ENCODE data around the genes MKLN1, AKR1B1 and BPGM.

DNA sequence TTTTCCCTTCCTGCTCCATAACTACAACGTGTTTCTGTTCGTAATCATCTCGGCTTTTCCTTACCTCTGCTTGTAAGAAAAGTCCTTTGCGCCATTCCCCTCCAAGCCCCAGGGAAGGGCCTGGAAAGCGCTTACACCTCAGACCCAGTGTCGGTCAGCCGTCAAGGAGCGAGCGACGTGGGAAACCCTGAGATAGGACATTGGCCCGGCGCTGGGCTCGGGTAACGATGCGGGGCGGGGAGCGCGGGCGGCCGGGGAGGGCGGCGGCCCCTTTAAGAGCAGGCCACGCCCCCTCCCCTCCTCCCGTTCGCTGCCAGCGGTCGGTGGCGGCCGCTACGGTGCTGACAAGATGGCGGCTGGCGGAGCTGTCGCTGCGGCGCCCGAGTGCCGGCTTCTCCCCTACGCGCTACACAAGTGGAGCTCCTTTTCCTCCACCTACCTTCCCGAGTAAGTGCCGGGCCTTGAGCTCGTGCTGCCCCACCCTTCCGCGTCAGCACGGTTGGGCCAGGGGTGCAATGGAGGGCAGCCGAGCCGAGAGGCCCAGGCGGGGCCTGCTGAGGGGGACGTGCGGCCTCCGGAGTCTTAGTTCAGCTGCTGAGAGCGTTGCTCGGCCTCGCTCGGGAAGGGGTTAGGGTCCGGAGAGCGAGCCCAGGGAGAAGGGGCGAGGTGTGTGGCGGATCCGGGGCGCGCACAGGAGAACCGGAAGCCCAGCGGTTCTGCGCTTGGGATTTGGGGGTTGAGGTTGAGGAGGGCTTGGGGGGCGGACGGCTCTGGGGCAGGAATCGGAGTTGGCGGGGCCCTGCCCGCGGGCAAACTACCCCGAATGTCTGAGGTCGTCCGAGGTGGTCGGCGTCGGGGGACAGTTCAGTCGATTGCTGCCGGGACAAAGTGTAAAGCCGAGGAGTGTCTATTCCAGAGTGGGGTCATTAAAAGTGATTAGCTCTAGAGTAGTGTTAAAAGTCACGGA is at the start of gene MKLN1:
TSS of gene MKLN1 (plus strand) at position 326 of the 967 bp plus-strand sequence.
- RRBS, result 3% methylated on average over 25 of the region's 81 CpGs

- RRBS, result 18% methylated on average over 1 of the region's 8 CpGs
Observed at GRCh38 chr7:131328518-131328916, 841 bp downstream of the MKLN1 start.

DNA sequence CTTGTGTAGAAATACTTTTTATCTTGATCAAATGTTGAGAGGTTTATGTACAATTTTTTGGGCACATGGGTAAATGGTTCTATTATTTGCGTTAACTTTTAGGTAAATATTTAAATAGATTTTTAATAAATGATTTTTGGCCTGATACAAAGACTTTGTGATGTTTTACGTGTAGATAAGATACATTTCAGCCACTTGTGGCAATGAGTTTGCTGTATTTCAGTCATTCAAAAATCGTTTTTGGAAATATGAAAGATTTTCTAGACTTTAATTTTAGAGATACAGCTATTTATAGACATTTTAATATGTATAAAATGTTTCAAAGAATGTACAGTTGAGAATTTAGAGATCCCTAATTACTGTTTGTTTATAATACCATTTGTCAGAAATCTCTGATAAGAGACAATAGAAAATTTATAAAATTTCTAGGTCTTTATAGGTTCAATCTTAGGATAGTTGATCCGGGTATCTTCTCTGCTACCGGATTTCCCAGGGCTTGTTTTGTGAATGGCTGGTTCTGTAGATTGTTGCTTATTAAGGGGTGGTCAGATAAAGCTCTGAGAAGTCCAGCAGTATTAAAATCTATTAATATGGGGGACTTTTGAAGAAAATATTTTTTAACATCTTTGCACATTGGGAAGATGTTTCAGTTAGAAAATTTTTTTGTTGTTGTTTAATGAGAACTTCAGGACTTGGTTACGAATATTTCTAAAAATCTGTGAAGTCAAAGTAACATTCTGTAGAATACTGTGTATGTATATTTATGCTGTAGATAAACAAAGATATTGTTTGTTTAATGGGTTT is 7.1 kb downstream of the MKLN1 start:
- RRBS, result no CpG with 5 or more reads among the region's 6 CpGs

- RRBS, result no CpG with 5 or more reads among the region's 3 CpGs
Observed at GRCh38 chr7:131529187-131529633, 27.2 kb downstream of the PODXL start.

- RRBS, result no CpG with 5 or more reads among the region's 14 CpGs
Observed at GRCh38 chr7:131538198-131538931, 18.1 kb downstream of the PODXL start.

DNA sequence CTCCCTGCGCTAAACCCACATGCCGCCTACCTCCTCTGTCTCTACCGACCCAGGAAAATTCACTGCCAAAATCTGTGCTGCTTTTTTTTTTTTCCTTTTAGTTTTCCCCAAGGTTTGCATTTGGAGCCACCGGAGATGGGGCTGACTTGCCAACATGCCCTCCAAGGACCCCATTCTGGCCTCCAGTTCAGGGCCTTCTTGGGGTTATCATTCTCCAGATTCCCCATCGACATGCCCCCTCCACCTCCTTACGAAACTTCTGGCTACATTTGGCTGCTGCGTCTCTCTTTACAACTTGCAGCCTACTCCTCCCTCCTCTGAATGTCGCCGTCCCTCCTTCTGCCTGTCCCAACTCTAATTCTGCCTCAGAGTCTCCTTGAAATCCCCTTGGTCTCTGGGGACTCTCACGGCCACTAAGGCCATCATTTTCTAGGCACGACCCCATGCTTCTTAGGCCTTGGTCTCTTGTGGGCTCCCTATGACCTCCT is 72.2 kb upstream of the PODXL start:
- RRBS, result no CpG with 5 or more reads among the region's 11 CpGs

DNA sequence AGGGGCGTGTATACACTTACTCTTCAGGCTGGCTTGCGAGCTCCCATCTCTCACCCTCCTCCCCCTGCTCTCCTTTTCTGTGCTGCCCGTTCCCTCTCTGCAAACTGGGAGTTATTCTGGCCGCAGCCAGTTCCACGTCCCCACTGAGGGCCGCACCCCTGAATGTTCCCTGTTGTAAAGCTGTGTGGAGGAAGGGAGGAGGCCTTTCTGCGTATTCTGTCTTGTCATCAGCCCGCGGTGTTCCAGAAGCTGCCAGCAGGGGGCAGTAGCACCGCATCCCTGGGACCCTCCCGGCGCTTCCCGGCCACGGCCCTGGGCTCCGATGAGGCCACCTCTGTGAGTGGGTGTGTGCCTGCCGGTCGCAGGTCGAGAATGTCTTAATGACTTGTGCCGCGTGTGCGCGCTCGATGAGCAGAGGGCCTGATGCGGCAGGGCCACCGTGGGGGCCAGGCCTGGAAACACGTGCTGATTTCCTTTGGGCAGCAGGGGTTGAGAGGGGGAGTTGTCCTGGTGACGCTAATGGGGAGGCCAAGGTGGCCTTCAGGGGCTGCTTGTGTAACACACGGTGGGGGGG is 135.6 kb upstream of the PODXL start:
- RRBS, result 4% methylated on average over 4 of the region's 28 CpGs

- RRBS, result 13% methylated on average over 16 of the region's 41 CpGs
Observed at GRCh38 chr7:131945400-131945940, 389.0 kb upstream of the PODXL start.

GRCh38 chr7:132688007-132688450 is 111.8 kb upstream of the PLXNA4 start:
- RRBS, result no CpG with 5 or more reads among the region's 4 CpGs

- RRBS, result no CpG with 5 or more reads among the region's 9 CpGs
Observed at GRCh38 chr7:132734069-132734325, 157.7 kb upstream of the PLXNA4 start.

DNA sequence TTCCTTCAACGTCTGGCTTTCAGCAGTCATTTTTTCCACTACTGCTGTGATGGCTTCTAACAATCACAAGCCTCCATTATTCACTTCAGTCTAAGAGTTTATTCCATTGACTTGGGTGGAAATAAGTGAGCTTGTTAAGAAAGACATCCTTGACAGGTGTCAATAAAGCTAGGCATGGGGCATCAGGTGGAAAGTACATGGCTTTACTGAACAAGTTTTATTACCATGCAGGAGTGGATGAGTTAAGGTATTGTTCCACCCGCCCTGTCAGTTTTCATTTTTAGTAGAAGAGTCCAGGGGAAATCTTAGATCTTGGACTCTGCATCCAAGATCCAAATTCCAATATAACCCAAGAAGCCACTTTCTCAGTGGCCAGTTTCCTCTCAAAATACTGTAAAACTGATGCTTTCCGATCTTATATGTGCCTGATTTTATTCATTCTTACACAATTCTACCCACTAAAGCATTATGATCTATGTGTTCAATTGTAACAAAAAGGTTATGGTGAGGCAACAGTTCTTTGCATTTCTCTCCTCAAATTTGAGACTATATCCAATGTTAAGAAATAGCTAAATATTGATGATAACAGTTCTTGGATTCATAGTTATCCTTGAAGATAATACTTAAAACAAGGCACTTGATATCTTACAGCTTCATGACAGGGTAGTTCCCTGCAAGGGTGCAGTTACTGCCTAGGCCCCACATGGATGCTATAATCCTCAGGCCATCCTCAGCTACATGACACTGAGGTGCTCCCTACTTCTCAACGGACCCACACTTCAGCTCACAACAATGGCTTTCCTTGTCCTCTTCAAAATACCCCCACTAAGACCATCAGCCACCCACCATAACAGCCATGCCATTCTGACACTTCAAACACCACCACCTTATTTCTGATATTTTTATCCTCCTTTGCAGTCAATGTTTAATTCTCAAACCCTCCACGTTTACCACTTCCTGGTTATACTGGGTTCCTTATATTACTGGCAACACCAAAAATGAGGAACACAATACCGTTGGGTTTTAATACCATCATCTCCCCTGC is 140.9 kb downstream of the CHCHD3 start:
- RRBS, result no CpG with 5 or more reads among the region's 6 CpGs

DNA sequence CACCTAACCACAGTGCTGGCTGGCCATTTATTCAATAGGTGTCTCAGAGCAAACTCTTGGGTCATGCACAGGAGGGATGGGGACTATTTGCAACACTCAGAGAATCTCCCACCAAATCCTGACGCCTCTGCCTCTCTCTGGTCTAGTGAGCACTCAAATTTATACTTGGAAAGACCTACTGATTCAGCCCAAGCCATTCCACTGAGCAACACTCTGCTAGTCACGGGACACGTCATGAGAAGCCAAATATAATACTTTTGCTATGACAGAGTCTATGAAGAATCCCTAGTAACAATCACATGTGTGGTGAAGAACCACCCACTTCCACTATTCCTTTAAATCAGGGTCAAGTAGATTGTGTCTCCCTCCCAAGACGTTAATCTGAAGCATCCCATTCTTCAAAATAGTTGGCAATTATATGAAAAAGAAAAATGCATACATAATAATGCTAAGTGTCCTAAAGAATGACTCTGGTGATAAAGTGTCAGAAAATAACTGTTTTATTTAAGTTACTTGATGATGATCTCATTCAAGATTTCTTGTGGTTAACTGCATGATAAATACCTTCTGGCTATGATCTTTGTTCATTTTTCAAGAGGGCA is 28.5 kb downstream of the CHCHD3 start:
- RRBS, result no CpG with 5 or more reads among the region's 4 CpGs

GRCh38 chr7:133310371-133310898 is 57.6 kb downstream of the EXOC4 start:
- RRBS, result no CpG with 5 or more reads among the region's 3 CpGs

DNA sequence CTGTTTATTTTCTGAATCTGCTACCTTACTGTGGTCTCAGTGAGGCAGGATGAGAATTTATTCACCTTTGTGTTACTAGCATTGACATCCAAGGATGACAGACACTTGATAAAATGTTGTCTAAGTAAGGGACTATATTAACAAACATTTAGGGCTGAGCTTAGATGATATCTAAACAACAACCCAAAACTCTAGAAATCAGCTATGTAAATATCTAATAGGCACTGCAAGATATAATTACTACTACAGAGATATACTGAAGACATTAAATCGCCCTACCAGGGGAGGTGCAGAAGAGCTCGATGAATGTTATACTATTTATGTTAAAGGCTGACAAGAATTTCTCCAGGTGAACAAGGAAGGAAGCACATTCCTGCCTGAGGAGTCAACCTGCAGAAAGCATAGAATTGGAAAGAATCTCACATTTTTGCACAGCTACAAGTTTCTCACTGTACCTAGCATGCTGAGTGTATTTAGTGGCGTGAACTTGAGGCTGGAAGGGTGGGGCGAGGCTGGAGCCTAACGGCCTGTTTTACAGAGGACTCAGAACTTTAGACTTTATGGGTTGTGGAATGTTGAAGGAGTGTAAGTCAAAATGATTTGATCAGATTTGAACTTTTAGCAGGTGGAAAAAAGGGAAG is 373.7 kb upstream of the LRGUK start:
- RRBS, result no CpG with 5 or more reads among the region's 5 CpGs

DNA sequence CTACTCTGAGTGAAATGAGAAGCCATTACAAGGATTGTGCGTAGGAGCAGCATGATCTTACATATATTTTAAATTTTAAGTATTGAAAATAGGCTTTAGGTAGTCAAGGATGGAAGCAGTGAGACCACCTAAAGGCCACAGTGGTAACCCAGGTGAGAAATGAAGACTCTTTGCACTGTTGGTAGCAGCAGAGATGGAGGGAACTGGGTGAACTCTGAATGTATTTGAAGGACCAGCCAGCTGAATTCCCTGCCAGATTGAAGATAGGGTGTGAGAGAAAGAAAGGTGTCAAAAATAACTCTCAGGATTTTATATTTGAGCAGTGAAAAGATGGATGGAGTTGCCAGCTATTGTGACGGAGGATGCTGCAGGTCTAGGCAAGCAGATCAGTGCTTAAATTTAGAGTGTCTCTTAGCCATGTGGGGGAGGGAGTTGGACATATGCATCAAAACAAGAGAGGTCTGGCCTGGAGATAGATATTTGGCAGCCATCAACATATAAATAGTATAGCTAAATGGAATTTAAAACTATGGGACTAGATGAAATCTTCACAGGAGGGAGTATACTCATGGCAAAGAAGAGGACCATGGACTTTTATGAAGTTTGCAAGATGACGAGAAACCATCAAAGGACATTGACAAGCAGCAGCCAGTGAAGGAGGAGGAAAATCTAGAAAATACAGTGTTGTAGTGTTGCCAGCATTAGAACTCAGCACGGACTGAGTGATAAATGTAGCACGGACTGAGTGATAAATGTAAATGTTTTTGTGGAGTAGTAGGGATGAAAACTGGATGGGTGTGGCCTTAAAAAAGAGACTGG is 223.7 kb upstream of the LRGUK start:
- RRBS, result no CpG with 5 or more reads among the region's 5 CpGs

DNA sequence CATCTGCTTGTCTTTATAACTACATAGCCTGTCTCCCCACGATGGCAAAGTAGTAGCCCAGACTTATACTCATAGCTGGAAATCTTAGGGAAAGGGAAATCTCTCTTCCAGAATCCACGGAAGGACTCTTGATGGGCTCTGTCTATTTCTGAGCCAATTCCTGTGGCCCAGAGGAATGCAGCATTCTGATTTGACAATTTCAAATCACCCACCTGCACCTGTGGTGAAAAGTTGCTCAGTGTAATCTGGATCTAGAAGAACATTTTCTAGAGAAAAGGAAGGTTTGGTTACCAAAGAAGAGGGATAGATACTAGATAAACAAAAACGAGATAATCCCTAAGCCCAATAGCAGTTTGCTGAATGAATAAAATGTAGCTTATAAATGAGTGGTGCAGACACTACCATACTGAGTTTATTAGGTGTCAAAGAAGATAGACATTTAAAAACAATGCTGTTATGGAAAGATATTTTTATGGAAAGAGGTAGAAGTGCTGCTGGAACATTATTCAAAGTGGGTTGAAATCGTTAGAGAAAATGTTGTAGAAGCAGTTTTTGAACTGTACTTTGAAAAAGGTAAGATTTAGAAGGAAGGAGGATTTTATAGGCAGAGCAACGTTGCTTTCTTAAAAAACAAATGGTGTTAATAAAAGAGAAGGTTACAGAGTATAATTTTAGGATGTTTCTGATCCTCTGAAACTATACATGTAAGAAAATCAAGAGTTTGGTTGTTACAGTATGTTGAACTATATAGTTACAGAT is 100.7 kb upstream of the LRGUK start:
- RRBS, result no CpG with 5 or more reads among the region's 5 CpGs

DNA sequence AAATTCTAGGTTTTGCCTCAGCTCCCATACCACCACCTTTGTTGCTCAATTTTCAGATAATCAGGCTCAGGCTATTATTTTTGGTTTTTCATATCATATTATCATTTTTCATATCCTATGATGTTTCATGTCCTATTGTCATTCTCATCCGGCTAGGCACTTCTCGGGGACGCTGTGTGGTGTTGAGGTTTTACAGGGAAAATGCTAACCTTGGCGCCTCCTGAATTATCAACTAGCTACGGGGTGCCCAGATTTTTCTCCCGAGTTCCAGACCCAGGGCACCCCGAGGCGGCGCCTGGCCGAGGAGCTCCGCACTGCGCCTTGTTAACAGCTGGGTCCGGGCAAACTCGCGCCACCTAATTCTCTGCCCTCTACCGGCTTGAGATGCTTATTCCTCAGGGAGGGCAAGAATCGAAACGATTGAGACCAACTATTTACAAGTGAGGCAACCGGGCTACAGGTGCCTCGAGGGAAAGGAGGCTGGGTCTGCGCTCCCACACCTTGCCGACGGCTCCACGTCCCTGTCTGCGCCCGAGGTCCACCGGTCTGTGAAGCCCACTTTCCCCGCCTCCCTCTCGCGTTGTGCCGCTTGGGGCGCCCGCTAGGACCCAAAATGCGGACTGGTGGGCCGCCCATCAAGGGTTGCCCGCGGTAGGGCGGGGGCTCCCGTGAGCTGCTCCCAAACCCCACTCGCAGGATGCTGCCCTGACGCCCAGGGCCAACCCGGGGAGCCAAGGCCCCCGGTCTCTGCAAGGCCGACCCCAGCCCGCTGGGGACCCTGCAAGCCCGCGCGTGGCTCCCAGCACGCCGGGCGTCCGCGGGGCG is 608 bp downstream of the AKR1B1 start:
- RRBS, result 1% methylated on average over 21 of the region's 54 CpGs

- RRBS, result under 1% methylated on average over 6 of the region's 49 CpGs
Observed at GRCh38 chr7:134458905-134459612, at the start of gene AKR1B1. AKR1B1 (minus strand) TSS chr7:134459100.

- RRBS, result no CpG with 5 or more reads among the region's 6 CpGs
Observed at GRCh38 chr7:134530276-134530875, 3.0 kb downstream of the AKR1B10 start.

DNA sequence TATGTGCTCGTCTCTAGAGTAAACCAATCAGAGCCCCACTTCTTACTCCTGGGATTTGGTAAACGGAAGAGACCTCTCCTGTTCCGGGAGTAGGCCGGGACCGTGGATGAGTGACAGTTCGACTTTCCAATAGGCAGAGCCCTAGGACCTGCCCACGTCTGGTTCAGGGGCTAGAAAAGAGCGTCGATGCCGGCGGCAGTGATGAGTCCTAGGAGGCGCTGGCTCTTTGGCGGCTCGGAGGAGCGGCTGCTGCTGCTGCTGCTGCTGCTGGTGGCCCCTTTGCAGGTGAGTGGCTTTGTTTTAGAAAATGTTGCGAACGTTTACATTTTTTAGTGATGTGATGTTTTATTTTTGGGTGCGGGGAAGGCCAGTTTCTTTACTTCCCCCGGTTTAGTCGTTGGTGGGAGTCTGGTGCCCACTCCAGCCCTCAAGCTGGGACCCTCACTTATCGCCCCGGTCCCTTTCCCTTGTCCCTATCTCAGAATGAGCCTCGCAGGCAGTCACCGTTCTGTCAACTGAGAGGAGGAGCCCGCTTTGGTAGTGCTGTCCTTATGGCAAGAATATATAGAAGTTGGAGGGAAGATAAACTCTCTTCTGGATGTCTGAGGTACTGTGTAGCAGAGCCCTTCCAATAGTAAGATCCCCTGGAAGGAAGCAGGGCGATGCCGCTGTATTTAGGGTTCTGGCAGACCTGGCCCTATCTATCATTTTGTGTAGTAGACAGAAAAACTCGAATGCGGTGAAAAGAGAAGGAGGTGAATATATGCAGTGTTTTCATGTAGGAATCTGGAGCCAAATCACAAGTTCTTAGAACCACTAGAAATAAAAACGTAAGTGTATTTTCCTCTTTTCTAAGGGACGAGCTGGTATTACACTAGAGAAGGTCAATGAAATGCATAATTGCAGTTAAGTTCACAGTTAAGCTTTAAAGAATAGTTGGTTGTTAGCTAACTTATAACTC is at the start of gene BPGM:
TSS of gene BPGM (plus strand) at position 201 of the 961 bp plus-strand sequence.
- RRBS, result 3% methylated on average over 10 of the region's 31 CpGs

All from amniotic epithelial cell (primary cell).